ENCODE results near the gene NPVF.

DNA sequence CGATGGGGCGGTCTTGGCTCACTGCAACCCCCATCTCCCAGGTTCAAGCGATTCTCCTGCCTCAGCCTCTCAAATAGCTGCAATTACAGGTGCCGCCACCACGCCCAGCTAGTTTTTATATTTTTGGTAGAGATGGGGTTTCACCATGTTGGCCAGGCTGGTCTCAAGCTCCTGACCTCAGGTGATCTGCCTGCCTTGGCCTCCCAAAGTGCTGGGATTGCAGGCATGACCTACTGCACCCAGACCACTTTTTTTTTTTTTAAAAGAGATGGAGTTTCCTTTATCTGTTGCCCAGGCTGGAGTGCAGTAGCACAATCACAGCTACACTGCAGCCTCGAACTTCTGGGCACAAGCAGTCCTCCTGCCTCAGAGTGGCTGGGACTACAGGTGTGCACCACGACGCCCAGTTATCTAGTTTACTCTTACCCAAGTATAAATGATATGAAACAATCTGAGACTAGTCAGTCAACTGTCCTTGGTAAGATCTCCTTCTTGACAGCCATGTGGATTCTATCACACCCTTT is 5.7 kb downstream of the CYCS start:
- PRO-cap, 10 experiments, result no peak in any of the 10 experiments

DNA sequence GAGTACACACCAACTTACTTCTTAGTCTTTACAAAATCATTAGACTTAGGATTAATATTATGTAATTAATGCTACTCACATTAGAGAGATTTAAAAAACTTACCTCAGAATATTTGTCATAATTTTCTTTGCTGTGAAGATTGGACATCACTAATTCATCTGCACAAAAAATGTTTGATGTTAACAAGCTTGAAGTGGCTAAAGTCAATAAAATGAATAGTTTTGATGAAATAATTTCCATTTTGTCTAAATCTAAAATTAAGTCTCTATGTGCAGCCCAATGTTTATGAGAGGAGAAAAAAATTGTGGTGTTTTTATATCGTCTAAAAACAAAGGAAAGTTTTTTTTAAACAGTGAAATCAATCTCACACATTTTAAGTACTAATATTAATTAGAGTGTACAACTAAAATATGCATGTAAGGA is at the start of gene NPVF:
NPVF (minus strand) TSS at position 288 of the 424 bp plus-strand sequence.
- PRO-cap, 10 experiments, result no peak in any of the 10 experiments

- PRO-cap, 10 experiments, result no peak in any of the 10 experiments
These were observed 86.5 kb upstream of the NPVF start for GRCh38 chr7:25314636-25315244.

DNA sequence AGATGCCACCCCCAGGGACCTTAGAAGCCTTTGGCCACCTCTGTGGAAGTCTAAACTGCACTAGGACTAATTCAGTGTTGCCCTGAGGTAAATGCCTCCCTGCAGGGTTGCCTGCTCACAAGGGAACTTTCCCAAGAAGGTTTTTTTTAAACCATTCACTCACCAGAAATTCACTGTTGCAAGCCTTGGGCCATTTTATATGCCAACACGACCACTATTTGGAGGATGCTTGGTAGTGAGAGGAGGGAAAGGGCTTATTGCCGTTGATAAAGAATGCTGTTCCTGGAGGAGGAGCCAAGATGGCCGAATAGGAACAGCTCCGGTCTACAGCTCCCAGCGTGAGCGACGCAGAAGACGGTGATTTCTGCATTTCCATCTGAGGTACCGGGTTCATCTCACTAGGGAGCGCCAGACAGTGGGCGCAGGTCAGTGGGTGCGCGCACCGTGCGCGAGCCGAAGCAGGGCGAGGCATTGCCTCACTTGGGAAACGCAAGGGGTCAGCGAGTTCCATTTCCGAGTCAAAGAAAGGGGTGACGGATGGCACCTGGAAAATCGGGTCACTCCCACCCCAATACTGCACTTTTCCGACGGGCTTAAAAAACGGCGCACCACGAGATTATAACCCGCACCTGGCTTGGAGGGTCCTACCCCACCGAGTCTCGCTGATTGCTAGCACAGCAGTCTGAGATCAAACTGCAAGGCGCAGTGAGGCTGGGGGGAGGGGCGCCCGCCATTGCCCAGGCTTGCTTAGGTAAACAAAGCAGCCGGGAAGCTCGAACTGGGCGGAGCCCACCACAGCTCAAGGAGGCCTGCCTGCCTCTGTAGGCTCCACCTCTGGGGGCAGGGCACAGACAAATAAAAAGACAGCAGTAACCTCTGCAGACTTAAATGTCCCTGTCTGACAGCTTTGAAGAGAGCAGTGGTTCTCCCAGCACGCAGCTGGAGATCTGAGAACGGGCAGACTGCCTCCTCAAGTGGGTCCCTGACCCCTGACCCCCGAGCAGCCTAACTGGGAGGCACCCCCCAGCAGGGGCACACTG is 408.1 kb upstream of the NFE2L3 start:
- PRO-cap, 10 experiments, result peak in 1 of 10 experiments; most common plus-strand start position 510 of the sequence (in 1)

GRCh38 chr7:25854844-25855504 is 297.0 kb upstream of the NFE2L3 start:
- PRO-cap, 10 experiments, result peak in 8 of 10 experiments; most common plus-strand start chr7:25855325 (in 8); most common minus-strand start chr7:25855131 (in 3)

- PRO-cap, 10 experiments, result peak in 1 of 10 experiments; most common plus-strand start chr7:25897254 (in 1); most common minus-strand start chr7:25897235 (in 1)
These were observed 254.9 kb upstream of the NFE2L3 start for GRCh38 chr7:25897039-25897503.

- PRO-cap, 10 experiments, result no peak in any of the 10 experiments
These were observed 204.0 kb upstream of the NFE2L3 start for GRCh38 chr7:25947612-25948838.

GRCh38 chr7:25949466-25950171 is 202.4 kb upstream of the NFE2L3 start:
- PRO-cap, 10 experiments, result peak in 7 of 10 experiments; most common plus-strand start chr7:25949869 (in 5); most common minus-strand start chr7:25949943 (in 3)

DNA sequence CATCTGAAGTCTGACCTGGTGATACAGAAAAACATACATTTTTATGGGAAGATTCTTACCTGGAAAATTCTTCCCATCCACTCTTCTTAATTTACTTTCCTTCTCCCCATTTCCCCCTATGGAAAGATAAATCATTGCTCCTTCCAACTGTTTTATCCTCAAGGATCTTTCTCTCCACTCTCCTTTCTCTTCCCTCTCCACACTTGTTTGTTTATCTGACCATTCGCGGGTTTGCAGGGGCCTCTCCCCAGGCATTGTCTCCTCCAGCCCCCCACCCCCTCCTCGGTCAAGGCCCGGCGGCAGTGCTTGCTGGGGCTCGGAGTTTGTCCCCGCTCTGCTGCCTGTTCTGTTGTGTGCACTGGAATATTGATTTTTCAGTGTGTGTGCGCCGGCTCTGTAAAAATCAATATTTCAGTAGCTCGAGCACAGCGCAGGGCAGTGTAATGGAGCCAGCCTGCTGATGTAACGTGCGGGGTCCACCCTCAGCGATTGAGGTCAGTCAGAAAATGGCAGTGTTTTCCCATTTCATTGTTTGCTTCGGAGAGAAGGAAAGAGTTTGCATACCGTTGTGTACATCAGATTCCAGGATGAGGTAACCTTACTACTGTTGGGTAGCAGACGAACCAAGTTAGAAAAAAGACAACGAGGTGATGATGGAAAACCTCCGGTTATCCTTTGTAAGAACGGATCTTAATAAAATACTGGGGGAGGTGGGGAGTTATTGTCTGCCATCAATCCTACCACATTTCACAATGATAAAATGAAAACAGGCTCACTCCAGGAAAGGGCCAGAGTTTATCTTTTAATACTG is 199.4 kb upstream of the NFE2L3 start:
- PRO-cap, 10 experiments, result peak in 2 of 10 experiments; most common plus-strand start position 438 of the sequence (in 1); most common minus-strand start position 368 of the sequence (in 1)

- PRO-cap, 10 experiments, result peak in 5 of 10 experiments; most common plus-strand start chr7:26101683 (in 5); most common minus-strand start chr7:26101559 (in 1)
These were observed 50.4 kb upstream of the NFE2L3 start for GRCh38 chr7:26101302-26102266.

- PRO-cap, 10 experiments, result peak in 4 of 10 experiments; most common plus-strand start chr7:26180248 (in 1); most common minus-strand start chr7:26180296 (in 4)
These were observed 20.7 kb downstream of the HNRNPA2B1 start for GRCh38 chr7:26179539-26180549.

- PRO-cap, 10 experiments, result peak in 1 of 10 experiments; most common minus-strand start chr7:26184176 (in 1)
These were observed 16.2 kb downstream of the HNRNPA2B1 start for GRCh38 chr7:26184057-26185129.

DNA sequence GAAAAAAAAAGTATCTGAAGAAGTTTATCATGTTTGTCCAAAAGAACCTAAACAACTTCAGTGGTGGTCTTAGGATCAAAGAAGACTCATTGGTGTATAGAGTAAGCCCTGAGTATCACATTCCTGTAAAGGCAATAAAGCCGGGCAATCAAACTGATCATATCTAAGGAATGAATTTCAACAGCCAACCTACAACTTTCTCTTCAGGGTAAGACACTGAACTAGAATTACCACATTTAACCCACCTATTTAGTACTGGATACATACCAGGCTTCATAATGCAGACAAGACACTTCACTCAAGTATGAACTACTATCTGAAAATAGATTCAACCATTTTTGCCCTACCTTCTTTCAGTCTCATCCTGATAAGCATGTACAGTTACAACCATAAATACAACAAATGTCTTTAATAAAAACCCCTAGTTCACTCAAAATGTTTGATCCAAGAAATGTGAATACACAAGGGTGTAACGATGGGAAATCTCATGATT is 10.0 kb downstream of the HNRNPA2B1 start:
- PRO-cap, 10 experiments, result no peak in any of the 10 experiments

GRCh38 chr7:26195605-26196292 is 4.8 kb downstream of the HNRNPA2B1 start:
- PRO-cap, 10 experiments, result peak in 1 of 10 experiments; most common minus-strand start chr7:26196021 (in 1)

DNA sequence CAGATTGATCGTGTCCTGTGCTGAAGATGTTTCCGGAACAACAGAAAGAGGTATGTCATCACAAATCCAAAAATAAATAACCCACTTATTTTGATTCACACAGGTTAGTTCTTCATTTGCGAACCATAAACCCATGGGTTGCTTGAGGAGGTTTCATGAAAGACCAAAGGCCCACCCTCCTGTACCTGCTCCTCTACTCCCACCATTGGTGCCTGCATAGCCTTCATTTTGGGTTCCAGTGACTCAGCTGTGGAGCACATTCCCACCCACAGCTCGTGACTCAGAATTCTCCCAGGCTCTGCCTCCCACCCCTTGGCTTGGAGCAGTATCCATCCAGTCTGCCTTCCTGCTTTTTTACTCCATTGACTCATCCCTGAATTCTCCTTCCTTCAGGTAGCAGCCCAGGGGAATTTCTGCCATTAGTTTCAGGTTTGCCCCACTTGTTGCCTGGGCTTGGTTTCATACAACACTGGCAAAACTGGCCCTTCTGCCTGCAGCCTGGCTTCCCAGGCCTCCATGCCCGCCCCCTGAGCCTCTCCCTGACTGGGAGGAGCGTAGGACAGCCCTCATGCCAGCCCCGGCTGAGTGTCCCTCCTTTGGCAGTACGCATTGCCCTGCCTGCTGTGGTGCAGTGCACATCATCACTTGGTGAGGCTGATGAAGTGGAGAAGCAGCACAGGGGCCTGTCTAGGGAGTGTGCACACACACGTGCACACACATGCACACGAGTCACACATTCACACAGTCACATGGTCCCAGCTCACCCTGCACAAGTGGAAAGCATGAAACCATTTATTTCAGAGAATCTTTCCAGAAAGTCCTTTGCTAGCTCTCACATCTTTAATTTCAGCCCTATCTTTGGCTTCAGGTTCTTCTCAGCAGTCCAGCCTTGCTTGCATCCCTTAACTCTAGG is 55.0 kb downstream of the SNX10 start:
- PRO-cap, 10 experiments, result no peak in any of the 10 experiments

DNA sequence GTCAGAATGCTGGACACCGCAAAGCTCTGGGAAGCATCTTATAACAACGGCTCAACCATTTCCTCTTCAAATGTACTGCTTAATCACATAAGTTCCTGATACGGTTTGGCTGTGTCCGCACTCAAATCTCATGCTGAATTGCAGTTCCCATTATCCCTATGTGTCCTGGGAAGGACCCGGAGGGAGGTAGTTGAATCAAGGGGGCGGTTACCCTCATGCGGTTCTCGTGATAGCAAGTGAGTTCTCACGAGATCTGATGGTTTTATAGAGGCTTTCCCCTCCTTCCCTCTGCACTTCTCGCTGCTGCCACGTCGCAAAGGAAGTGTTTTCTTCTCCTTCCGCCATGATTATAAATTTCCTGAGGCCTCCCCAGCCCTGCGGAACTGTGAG is 226.3 kb downstream of the SKAP2 start:
- PRO-cap, 10 experiments, result no peak in any of the 10 experiments

GRCh38 chr7:26658642-26658999 is 205.8 kb downstream of the SKAP2 start:
- PRO-cap, 10 experiments, result no peak in any of the 10 experiments

DNA sequence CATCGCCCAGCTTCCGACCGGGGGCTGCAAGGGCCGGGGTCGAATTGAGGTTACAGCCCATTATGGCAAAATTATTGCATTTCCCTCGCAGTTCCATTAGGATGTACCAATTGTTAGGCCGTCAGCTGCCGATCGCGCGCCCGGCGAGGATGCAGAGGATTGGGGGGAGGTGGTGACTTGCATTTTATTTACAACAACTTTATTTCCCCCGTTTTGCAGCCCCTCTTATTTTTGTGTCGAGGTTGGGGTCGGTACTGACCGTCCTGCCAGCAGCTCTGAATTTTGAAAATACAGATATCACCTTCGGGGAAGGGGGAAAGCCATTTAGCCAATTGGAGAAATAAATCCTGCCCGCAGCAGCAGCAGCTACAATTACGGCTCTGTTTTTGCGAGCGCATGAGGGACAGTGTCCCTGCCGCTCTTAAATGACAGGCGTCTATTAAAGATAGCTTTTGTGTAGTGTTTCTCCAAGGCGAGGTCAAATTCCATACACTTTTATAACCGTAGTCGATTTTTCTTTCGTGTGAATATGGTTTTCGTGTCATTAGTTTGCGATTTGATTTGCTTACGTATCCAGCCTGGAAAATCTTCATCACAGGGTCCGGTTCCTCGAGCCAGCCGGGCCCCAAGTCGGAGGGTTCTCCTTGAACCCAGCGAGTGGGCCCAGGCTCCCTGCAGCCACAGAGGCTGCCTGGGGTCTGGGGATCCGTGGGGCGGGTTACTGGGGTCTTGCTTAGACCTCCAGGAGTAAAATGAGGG is 636 bp upstream of the HOXA5 start:
- PRO-cap, 10 experiments, result peak in 2 of 10 experiments; most common minus-strand start position 281 of the sequence (in 2)

- PRO-cap, 10 experiments, result peak in 1 of 10 experiments; most common minus-strand start chr7:27147028 (in 1)
These were observed 988 bp downstream of the HOXA6 start for GRCh38 chr7:27146487-27147085.

DNA sequence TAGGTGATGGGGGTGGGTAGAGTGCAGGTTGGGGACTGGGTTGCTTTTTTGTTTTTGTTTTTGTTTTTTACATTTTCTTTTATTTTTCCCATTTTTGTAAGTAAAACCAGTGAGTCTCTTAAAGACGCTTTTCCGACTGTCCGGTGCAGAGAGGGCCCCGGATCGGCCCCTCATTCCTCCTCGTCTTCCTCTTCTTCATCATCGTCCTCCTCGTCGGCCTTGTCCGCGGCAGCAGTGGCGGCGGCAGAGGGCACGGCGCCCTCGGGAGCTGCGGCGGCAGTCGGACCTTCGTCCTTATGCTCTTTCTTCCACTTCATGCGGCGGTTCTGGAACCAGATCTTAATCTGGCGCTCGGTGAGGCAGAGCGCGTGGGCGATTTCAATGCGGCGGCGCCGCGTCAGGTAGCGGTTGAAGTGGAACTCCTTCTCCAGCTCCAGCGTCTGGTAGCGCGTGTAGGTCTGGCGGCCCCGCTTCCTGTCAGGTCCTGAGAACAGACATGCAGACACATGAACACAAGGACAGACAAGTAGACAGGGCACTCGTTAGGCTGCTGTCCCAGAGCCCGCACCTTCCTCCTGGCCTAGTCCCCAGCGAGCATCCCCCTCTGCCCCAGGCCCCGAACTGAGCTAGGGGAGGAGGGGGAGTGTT is 1.6 kb downstream of the HOXA7 start:
- PRO-cap, 10 experiments, result peak in 1 of 10 experiments; most common plus-strand start position 246 of the sequence (in 1); most common minus-strand start position 236 of the sequence (in 1)